ENCODE data around the gene TRIM42.

- PRO-cap, result no peak
Observed at GRCh38 chr3:136642711-136643281, 109.4 kb downstream of the STAG1 start.

- PRO-cap, result no peak
Observed at GRCh38 chr3:136751324-136751626, 903 bp downstream of the STAG1 start.

DNA sequence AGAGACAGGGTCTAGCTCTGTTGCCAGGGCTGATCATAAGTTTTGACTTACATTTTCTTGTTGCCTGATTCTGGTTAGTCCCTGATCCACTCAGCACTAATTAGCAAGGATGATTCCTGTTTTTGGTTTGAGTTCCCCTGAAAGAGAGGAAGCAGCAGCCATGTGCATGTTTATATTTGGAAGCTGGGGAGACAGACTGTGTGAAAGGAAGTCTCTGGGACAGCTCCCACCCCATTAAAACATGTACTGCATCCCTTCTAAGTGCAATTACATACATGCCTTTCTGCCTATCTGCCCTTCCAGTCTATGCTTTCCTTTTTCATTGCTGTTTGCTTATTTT, 3.6 kb upstream of the NCK1 start:
- PRO-cap, result no peak

DNA sequence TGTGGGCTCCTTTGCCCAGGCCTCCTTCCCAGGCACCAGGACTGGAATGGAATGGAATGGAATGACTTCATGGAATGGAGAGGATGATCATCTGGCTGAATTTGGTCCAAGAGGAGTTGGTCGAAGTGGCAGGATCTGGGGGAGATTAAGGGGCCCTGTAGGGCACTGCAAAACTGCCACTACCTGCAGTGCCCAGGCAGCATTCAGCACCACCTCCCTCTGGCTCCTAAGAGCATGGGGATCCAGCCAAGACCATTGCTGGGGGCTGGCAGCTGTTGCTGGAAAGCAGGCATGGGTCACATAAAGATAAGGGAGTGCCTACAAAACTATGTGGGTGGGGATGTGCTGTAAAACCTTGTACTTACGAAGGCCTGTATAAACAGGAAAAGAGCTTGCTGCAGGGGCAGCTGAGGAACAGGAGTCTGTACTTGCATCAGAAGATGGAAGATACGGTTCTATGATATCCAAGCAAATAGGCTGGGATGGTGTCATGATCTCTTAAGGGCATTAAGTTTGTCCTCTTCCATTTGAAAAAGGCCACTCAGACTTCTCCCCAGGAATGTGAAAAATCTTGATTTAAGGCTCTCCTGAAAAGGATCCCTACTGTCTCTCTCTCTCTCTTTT, 27.0 kb downstream of the IL20RB start:
- PRO-cap, result no peak

DNA sequence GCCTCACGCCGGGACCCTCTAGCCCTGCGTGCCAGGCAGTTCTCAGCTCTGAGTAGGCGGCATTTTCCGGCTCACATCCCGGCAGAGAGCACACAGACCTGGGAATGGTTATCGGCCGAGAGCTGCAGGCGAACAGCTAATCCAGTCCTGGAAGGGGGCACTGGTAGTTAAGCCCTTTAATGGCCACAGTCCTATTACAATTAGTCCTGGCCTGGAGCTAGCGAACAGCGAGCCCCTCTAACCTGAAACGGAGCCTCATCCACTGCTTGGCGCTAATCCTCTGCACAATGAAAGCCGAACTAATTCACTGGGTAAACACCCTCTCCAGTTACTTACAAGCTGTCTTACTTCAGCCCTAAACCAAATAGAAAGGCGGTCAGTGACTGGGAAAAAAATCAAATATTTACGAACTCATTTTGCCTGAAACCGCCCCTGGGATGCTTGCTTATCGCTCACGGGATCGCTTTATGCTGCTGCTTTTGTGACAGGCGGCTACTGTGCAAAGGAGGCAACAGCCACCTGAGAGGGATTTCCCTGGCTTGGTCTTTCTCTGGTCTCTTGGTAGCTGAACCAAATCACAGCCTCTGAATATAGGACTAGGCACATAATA, 254.5 kb upstream of the SOX14 start:
- PRO-cap, result no peak

DNA sequence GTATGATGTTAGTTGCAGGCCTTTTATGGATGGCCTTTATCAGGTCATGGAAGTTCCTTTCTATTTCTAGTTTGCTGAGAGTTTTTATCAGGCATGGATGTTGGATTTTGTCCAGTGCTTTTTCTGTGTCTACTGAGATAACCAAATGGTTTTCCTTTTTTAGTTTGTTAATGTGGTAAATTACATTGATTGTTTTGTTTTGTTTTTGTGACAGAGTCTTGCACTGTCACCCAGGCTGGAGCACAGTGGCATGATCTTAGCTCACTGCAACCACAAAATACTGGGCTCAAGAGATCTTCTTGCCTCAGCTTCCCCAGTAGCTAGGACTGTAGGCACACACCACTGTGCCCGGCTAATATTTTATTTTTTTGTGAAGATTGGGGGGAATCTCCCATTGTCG, 26.3 kb downstream of the MRAS start:
- PRO-cap, result no peak

- PRO-cap, result no peak
Observed at GRCh38 chr3:138823706-138824570, 10.8 kb downstream of the PIK3CB start.

DNA sequence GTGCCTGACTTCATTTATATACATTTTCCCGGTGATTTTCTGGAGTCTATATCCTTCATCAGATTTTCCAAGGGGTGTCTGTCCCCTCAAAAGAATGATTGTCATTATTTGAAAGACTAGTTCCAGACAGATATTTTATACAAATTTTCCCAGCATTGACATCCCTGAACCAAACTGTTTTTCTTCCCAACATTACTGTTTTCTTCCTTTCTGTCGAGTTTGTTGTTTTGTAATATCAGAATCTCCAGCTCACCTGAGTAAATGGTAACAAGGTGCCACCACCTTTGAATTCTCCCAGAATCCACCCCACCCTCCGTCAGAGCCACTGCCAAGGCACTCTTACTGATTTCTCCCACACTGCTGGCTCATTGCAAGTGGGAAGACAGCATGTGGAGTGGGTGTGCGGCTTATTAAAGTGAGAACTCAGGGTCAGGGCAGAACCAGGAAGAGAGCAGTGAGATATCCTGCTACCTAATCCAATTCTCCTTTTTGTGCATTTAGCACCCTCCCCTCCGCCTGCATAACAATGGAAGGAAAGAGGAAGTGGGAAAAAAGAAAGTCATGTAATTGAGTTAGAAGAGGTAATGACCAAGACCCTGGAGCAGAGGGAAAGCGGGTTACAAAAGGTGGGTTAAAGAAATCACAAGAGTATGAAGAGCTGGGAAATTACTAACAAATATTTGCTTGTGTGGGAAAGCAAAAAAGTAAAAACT, 27.7 kb upstream of the PIK3CB start:
- PRO-cap, result no peak

DNA sequence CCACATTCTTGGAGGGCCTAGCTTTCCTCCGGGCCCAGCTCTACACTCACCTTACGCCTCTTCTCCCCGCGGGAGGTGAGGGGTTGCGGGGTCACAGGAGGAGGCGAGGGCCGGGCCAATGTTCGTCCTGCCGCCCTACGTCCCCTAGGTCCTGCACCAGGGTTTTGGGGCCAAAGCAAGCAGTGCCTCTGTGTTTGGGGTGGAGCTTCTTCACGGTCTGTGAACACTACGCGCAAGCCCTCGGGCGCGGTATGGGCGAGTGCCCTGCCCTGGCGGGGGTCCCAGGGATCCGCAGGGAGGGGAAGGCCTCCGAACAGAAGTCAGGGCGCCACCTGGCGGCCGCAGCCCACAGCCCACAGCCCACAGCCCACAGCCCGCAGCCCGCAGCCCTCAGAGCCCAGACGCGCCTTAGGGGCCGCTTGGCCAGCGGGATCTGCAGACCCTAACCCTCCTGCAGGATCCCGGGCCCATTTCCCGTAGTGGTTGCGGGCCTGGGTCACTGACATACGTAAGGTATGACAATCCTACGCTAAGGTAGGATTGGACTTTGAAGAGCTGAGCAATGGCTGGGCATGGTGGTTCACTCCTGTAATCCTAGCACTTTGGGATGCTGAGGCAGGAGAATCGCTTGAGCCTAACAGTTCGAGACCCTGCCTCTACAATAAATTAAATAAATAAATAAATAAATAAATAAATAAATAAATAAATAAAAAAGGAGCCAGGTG, 31.0 kb downstream of the FOXL2 start:
- PRO-cap, result no peak

DNA sequence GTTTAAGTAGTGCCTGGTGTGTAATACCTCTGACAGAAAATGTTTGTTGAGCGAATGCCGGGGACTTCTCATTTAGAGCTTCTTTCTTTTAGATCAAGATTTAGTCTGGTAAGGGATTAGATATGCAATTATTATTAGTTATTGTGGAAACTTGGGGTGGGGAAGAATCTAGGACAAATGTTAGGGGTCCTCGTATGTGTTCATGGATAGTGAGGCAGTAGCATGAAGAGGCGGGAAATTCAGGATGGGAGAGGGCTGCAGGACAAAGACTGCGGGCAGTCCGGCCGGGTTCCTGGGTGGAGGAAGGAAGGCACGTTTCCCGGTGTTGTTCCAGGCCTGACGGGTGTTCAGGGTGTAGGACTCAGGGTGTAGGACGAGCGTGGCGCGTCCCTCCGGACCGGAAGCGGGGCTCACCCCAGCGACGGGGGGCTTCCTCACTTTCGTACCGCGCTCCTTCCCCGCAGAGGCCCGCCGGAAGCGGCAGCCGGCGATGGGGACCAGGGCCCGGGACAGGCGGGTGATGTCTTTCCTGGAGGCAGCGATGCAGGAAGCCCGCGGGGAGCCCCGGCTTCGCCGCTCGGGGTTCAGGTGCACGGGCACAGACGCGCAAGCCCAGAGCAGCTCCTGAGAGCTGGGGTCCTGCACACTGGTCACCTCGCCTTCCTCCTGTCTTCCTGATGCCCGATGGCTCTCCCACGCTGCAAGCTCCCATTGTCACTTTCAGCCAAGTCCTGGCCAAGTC, 13.3 kb downstream of the FOXL2NB start:
- PRO-cap, result no peak

- PRO-cap, result no peak
Observed at GRCh38 chr3:139202152-139202820, 141.5 kb upstream of the MRPS22 start.

- PRO-cap, result no peak
Observed at GRCh38 chr3:139292673-139293363, 51.0 kb upstream of the MRPS22 start.

- PRO-cap, result no peak
Observed at GRCh38 chr3:139531487-139531888, 8.1 kb downstream of the RBP1 start.

DNA sequence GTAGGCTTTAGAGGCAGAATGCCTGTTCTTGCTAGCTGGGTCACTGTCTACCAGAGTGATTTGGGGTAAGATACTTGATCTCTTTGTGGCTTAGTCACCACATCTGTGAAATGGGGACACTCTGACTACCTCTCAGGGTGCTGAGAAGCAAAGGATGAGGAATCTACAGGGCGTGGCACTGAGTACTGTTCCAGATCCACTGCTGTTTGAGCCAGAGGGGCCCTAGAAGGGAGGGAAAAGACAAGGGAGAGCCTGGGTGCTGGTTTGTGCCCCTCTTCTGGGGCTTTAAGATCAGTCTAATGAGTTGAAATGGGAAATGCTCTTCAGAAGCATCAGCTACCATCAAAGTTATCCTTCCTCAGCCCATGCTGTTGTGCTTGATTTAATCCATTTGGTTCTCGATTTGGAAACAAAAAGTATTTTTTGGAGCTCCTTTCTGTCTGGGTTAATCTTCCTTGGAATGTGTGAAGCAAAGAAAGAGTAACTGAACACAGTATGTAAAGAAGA, 2.6 kb upstream of the RBP1 start:
- PRO-cap, result no peak

- PRO-cap, result no peak
Observed at GRCh38 chr3:140677673-140678340, at the start of gene TRIM42. TRIM42 (plus strand) TSS chr3:140678064.

DNA sequence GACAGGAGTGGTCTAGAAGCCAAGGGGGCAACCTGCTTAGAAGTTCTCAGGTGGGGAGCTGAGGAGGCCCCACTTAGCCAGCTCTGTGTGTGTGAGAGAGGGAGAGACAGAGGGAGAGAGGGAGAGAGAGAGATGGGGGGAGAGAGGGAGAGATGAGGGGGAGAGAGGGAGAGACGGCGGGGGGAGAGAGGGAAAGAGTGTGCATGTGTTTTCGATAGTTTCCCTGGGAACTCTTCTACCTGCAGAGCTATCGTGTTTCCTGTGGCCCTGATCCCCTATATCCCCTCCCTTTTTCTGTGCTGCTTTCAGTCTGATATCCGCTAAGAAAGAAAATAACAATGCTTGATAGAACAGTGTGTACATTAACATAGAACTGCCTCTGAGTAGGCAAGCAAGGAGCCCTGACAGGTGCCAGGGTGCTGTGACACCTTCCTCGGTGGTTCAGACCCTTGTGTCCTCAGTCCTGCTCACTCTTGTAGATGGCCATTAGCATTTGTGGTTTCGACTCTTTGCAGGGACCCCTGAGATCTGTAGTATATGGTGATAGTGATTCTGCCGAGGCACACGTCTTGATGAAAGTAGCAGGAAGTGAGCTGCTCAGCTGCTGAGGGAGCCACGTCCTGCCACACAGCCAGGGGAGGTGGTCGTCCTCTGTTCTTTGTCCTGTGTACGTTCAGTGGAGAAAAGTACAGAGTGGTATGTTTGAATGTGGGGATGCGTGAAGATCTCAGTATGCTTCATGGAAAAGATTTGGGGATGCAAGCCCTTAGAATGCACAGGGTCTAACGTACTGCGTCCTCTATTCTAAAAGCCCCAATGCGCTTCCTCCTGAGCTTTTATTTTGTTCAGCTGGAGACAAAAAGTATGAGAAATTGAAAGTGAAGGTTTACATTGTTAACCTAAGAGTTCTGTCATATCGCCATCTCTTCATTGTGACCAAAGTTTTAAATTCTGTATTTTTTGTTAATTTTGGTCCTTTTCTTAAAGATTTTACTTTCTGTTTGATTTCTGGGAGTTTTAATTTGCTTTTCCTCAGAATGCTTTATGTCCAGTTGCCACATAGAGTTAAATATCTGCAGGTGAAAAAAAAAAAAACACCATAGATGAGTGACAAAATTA, 35.3 kb downstream of the PXYLP1 start:
- PRO-cap, result bidirectional peak, plus-strand start at position 604 of the sequence, minus-strand start at position 590 of the sequence; bidirectional peak, plus-strand start at position 885 of the sequence, minus-strand start at position 810 of the sequence

DNA sequence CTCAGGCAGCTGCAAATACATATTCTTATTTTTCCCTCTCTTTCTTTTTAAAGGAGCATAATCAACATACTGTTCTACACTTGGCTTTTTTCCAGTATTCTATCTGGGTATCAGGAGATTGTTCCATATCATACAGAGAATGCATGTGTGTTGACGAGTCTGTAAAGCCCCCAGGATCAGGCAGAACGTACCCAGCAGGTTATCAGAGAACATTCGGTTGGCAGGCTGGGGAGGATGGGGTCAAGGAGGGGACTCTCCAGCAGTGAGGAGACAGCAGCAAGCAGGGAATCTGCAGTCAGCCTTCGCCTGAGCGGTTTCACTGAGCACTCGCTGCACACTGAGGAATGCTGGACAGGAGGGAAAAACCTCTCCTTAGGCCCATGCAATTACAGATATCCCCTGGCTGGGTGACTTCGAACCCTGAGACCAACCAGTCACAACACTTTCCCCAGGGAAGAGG, 59.9 kb downstream of the PXYLP1 start:
- PRO-cap, result no peak

GRCh38 chr3:141401700-141401871, 33.3 kb downstream of the ZBTB38 start:
- PRO-cap, result unidirectional peak, plus-strand start at chr3:141401762

DNA sequence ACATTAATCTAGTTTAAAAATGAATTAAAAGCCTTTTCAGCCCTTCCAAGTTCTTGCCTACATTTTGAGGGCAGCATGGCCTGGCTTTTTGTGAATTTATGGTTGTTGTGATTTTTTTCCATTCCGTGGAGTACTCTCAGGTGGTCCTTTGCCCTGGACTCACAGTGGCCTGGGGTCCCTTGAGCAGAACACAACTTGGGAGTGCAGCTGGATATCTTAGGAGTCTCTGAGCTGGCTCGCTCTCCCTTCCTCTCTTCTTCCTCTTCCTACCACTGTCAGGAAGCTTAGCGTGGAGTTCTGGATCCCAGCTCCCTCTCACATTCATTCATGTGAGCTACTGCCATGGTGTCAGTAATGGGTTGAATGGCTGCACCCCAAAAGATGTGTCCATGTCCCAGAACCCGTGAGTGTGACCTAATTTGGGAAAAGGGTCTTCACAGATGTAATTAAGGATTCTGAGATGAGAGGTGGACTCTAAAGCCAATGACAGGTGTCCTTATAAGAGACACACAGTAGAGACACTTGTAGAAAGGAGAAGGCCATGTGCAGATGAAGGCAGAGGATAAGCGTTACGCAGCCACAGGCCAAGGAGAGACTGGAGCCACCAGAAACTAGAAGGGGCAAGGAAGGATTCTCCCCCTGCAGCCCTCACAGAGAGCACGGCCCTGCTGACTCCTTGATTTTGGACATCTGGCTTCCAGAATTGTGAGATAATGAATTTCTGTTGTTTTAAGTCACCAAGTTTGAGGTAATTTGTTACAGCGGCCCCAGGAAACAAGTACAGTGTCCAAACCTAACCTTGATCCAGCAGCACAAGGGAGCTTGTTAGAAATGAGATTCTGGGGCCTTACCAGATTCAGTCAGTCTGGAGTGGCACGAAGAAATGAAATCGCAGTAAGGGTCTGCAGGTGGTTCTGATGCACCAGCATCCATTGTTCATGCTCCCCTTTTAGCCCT, 48.2 kb downstream of the ZBTB38 start:
- PRO-cap, result no peak

DNA sequence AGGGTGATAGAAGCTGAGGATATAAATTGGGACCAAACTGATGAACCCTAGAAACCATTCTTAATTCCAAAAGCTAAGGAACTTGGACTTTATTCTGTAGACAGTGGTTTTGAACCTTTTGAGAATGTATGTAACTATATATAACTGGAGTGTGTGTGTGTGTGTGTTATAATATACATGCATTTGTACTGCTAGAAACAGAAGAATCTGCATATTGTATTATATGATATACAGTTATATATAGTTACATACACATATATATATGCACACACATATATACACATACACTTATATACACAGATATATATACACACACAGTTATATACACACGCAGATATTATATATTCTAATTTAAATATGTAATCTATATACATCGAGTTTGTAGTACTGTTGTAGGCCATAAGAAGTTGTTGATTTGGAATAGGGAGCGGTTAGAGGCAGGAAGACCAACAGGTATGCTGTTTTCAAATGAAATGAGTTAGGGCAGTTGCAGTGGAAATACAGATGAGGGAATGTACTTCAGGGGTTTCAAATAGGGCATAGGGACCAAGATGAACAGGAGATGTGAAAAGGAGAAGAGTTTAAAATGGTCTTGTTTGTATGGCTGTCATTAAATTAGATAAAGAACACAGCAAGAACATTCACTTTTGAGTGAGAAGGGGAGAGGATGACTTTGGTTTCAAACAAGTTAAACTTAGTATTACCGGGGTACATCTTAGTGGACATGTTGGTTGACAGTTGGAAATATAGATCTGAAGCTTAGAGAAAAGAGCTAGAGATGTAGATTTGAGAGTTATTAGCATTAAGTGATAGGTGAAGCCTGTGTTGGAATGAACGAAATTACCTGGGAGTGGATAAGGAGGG, 33.8 kb downstream of the RASA2 start:
- PRO-cap, result no peak

Measured in natural killer cell (primary cell).